ENCODE results near the gene PCP4.

DNA sequence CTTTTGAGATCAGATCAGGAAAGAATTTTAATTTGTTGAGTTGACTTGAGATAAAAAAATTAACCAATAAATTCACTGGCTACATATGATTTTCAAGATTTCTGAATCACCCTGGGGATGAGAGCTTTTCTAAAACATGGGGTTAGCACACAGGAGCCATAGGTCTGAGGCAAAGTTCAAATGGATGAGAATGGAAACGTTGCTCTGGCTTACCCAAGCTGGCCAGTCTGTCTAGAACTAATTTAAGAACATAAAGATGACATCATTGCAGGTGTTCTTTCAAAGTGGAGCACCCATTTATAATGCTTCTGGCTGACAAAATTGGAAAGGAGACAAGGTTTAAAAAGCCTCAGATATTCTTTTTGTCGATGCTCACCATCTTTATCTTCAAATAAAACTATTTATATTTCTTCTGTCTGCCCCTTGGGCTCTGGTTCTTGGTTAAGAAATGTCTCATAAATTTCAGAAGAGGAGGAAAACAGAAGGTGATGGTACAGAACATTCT lies 91.7 kb downstream of the ETS2 start:
- PRO-cap = no peak

GRCh38 chr21:38911354-38912020 lies 105.8 kb downstream of the ETS2 start:
- PRO-cap = no peak

GRCh38 chr21:38914380-38915323 lies 108.9 kb downstream of the ETS2 start:
- PRO-cap = no peak

- PRO-cap = no peak
These were observed 179.6 kb downstream of the ETS2 start for GRCh38 chr21:38985015-38986006.

DNA sequence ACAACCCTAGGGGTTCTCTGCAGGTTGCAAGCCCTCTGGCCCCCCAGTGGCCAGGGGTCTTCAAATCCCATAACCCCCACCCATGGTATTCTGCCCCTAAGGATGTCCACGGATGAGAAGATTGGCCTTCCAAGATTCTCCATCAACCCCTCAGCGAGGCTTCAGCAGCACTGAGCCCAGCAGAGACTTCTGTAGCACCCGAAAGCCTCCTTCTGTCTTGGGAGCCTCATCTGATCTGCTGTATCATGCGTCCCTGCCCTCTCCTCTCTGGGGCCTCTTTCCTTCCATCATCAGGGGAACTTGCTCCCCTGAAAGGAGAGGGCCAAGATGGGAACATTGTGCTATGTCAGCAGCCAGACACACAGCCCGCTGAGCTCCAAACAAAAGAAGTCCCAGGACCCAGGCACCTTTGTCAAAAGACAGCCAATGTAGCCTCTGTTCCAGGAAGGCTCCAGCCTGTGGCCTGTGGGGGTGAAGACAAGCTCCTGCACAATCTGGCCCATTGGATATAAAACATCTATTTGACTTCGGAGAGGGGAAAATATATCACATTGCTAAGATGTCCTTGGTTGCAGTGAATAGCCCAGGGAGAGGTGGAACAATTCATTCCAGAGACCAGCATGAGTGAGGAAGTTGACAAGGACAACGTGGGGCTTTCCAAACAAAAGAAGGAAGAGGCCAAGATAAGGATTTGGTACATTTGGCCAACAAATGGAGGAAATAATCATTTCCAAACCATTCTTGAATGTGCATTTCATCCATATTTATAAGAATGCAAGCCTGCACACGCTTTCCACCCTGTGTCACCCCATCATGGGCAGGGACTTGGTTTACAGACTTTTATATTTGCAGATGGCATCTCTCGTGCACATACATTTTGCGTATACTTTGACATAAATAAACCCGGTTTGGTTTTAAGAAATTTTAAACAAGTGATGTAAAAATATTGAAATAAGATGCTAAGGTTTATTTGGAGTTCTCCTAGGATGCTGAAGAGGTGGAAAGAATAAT lies 186.9 kb downstream of the ETS2 start:
- PRO-cap = no peak

DNA sequence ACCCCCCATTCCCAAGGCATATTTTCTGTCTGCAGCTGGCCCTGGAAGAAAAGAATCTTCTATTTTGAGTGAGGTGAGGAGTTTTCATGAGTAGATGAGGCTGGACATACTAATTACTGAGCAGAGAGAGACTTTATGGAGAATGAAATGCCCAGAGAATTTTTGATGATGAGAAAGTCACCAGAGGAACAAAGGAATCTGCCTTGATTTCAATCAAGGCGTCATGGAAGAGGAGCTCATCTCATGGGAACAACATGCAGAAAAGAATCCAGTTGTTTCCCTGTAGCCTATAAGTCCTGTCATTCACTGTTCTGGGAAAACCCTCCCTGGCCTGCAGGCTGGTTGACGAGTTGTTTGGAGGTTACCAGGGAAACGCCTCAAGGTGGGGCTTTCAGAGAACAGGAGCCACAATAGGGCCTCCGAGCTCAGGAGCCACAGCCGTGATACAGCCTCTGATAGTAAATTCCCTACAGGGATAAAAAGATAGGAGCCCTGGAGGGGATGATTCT lies 135.3 kb downstream of the PSMG1 start:
- PRO-cap = no peak

- PRO-cap = no peak
These were observed 58.4 kb downstream of the PSMG1 start for GRCh38 chr21:39124821-39125371.

DNA sequence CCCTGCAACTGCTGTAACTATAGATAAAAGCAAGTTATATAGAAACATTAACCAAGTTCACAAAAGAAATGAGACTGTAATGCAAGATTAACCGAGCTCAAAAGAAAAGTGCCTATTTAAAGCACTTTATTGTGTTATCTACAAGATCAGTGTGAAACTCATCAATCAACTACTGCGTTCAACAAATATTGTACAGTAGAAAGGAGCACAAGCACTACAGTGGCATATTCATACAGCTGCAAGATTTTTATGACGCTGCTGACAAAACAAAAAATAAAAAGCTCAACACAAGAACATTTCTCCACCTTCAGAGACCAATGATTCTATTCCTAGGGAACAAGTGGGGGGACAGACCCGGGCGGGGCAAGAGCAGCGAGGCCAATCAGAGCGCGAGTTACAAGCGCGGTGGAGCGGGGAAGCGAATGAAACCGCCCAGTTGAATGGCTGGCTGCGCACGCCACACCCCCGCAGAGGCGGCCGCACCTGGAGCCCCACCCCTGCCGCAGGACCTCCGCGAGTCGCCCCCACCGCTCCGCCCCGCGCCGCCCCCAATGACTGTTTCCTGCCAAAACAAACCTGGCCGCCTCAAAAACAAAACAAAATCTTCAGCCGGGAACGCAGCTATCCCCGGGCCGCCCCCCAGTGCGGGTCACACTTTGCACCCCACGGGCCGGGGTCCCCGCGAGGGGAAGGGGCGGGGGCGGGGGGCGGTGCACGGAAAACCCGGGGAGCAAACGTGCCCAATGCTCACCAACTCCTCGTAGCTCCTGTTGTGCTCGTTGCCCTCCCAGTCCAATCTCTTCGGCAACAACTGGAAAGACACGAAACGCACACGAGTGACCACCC lies 1.1 kb downstream of the BRWD1 start:
- PRO-cap = unidirectional peak, plus-strand start at position 594 of the sequence

- PRO-cap = unidirectional peak, plus-strand start at chr21:39388128
These were observed 7.9 kb downstream of the GET1 start for GRCh38 chr21:39387965-39388548.

GRCh38 chr21:39452443-39452897 lies 700 bp downstream of the SH3BGR start:
- PRO-cap = bidirectional peak, plus-strand start at chr21:39452723, minus-strand start at chr21:39452554

GRCh38 chr21:39643940-39644445 lies 31.3 kb downstream of the B3GALT5 start:
- PRO-cap = no peak

- PRO-cap = no peak
These were observed at the start of gene PCP4 for GRCh38 chr21:39867181-39867777. Gene PCP4 (plus strand): TSS chr21:39867438.

DNA sequence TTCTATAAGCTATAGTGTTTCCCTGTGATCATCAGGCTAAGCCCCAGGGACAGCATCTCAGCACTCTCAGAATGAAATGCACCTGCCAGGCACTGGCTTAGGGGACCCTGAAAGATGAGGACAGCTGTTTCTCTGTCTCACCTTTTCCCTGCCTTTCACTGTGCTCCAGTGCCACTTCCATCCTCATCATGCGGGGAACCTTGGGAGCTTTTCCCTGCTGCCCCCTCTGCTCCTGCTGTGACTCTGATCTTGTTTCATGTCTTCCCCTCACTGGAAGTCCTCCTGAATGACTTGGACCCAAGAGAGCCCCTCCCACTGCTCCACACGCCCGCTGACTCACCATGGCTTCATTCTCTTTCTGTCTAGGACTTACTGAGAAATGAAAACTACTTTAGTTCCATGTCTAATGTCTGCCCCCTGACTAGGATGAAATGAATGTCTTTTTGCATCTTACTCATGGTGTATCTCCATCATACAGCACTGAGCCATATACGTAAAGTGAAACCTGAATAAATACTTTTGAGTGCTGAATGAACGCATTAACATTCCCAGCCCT lies 182.0 kb downstream of the PCP4 start:
- PRO-cap = no peak

- PRO-cap = no peak
These were observed 34.1 kb downstream of the BACE2 start for GRCh38 chr21:41202061-41202491.

DNA sequence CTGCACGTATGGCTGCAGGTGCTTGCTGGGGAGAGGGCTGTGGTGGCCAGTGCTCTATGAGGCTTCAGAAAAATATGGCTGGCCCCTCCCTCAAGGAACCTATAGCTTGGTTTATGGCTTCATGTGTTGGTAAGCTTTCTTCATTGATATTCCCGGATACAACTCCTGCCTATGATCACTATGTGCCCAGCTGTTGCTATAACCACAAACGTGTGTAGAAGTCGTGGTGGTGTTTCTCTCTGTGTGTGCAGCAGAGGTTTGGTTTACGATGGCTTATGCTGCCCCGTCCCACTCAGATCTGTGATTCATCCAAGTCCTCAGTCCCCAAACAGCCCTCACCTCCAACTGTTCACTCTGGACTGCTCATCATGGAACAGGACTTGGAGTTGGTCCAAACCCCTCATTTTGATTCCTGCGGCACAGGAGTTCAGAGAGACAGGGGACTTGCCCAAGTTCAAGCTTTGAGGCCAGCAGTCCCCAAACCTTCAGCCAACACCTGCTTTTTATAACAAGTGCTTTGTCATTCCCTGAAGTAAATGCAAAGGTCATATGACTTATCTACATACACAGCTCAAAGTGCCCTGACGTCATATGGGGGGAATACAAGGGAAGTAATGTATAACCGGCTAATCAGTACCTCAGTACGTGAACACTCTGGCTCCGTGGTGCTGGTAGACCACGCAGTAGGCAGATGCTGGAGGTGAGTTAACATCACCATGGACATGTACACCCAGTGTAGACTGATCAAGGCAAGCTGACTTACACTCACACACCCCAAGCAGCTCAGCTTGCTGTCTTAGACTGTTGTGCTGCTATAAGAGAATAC lies 59.8 kb downstream of the BACE2 start:
- PRO-cap = no peak

- PRO-cap = no peak
These were observed 6.2 kb downstream of the FAM3B start for GRCh38 chr21:41322708-41323204.

DNA sequence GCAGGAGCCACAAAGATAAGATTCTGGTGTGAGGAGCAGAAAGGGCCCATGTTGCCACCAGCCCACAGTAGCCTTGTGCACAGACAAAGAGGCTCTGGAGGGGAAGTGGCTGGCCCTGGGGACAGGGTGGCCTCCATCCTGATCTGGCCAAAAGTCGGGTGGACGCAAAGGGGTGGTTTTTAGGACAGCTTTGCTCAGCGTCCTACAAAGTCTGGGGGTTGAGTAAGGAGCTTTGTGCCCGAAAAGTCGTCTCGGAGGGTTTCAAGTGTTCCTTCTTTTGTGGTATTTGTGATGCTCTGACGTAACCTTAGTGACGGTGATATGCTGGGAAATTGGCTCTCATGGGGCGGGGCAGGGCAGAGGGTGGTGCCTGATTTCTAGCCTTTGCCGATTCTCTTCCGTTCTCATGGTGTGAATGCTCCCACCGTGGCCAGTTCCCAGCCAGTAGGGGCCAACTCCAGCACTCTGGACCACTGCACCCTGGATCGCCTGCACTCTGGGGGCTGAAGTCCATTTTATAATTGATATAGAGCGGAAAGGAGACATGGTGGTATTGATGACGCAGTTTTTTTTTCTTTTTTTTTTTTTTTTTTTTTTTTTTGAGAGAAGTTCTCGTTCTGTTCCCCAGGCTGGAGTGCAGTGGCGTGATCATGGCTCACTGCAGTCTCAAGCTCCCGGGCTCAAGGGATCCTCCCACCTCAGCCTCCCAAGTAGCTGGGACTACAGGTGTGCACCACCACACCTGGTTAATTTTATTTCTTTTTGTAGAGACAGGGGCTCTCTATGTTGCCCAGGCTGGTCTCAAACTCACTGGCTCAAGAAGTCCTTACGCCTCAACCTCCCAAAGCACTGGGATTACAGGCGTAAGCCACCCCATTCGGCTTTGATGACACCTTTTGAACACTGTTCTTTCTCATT lies 608 bp downstream of the MX2 start:
- PRO-cap = no peak

- PRO-cap = no peak
These were observed 1.7 kb downstream of the MX2 start for GRCh38 chr21:41363376-41364138.

GRCh38 chr21:41477794-41478200 lies 30.2 kb downstream of the TMPRSS2 start:
- PRO-cap = no peak

GRCh38 chr21:41499379-41499807 lies 8.6 kb downstream of the TMPRSS2 start:
- PRO-cap = no peak

Data from neural crest cell (in vitro differentiated cells).